Smooth muscle cell (in vitro differentiated cells): ENCODE results near the gene KLHDC8A.

DNA sequence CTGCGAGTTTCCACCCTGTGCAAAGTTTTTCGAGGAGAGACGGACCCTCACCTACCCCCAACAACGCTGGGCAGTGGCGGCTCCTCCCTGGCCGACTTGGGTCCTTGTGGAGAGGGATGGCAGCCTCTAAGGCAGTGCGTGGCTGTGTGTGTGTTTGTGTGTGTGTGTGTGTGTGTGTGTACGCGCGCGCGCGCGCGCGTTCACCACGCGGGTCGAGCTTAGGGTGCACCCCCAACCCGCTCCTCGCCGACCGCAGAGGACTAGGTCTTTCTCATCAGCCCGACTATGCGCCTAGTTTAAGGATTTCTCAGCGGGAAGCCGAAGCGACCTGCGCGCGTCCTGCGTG, 879 bp downstream of the SOX13 start:
- RAMPAGE, long total RNA: no peak

DNA sequence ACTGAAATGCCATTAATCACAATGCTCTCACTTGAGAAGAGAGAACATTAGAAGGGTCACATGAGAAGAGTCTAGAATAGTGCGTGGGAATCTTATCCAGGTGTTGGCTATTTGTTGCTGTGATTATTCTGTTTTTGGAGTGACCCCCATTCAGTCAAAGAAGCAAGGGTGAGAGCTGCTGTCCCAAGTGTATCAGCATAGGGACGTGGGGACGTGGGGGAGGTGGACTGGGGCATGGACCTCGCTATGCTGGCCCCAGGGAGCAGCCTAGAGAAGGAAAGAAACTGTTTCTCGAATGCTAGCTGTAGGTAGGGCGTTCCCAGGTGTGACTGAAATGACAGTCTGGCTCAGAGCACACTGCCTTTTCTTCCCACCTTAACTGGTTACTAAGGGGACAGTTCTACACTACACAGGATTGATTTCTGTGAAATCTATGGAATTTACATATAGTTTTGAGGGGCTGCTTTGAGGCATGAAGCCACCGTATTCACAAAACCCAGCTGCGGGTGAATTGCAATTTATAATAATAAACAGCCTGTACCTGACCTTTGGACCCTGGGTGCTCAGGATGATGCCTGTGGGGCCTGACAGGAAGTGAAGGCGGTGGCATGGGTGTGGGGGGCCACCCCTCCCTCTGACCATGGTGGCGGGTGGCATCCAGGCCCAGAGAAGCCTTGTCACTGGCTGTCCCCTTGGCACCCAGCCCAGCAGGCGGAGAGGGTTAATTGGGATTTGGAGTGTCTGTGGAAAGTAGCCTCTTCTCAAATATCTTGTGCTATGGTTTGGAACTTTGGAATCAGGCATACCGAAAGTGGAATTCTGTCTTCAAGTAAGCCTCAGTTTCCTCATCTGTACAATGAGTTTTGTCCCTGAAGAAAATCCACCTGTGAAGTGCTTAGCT, 20.2 kb downstream of the SOX13 start:
- RAMPAGE, long total RNA: no peak

GRCh38 chr1:204143268-204144058, 8.4 kb downstream of the ETNK2 start:
- RAMPAGE, long total RNA: no peak

GRCh38 chr1:204256485-204256760, 42.6 kb upstream of the GOLT1A start:
- RAMPAGE, long total RNA: no peak

- RAMPAGE, long total RNA: no peak
These were observed 39.3 kb downstream of the PLEKHA6 start for GRCh38 chr1:204320346-204320996.

DNA sequence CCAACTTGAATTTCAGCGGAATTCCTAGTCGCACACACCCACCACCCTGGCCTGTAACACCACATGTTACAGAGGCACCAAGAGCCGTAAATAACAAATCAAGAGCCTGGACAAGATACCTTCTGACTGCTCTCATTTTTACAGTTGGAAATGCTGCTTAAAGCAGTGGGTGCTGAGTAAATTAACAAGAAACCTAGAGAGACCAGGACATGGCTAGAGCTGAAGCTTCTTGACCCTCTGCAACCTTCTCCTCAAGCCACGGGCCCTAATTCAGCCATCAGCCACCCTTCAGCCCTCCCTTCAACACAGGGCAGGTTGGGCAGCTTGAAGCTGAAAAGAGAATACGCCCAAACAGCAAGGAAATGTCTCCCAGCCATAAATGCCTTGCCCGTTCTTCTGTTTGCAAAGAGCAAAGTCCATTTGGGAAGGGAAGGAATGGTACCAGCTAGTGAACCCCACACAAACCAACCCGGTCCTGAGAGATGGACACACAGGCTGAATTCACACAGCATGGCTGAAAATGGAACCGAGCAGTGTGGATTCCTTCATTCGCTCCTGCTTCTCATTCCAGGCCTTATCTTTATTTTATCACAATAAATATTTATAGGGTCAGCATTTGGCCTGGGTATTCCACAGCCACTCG, 11.6 kb downstream of the PLEKHA6 start:
- RAMPAGE, long total RNA: no peak

- RAMPAGE, long total RNA: no peak
These were observed 1.4 kb upstream of the PLEKHA6 start for GRCh38 chr1:204361008-204361685.

DNA sequence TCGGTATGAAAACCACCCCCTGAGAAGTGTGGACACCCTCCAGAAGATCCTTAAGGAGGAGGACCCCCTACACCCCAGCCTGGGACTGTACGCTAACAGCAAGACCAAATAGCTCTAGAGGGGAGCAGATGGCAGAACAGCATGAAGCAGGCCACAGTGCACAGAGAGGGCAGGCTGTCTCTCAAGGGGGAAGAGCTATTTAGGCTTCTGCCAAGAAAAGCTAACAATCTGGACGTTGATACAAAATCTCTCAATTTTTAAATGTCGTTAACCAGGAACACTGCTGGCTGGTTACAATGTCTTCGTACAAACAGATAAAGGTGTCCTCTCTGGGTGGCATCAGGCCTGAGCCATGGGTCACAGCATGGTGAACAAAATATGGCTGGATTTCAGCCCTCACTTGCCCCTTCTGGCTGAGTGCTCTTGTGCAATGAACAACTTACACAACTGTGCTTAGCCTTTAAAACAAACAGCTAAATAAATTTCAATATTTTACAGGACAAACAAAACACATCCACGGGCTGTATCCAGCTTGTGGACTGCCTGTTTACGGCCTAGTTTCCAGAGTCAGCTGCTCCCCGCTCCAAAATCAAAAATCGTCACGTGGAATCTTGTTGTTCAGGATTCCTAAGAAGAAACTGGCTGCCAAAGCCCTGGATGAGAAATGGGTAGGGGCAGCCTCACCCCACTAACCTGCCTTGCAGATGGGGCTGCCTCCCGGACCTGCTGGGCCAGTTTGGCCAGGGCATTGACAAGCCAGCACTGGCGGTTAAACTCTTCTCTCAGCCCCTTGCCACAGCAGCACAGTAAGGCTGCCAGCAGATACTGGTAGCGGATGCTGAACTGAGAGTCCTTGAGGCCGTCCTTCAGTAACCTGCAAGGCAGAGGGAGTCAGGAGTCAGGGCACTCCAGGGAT, 31.4 kb upstream of the PPP1R15B start:
- RAMPAGE, long total RNA: no peak

- RAMPAGE, long total RNA: no peak
These were observed 29.1 kb downstream of the PIK3C2B start for GRCh38 chr1:204465166-204466225.

DNA sequence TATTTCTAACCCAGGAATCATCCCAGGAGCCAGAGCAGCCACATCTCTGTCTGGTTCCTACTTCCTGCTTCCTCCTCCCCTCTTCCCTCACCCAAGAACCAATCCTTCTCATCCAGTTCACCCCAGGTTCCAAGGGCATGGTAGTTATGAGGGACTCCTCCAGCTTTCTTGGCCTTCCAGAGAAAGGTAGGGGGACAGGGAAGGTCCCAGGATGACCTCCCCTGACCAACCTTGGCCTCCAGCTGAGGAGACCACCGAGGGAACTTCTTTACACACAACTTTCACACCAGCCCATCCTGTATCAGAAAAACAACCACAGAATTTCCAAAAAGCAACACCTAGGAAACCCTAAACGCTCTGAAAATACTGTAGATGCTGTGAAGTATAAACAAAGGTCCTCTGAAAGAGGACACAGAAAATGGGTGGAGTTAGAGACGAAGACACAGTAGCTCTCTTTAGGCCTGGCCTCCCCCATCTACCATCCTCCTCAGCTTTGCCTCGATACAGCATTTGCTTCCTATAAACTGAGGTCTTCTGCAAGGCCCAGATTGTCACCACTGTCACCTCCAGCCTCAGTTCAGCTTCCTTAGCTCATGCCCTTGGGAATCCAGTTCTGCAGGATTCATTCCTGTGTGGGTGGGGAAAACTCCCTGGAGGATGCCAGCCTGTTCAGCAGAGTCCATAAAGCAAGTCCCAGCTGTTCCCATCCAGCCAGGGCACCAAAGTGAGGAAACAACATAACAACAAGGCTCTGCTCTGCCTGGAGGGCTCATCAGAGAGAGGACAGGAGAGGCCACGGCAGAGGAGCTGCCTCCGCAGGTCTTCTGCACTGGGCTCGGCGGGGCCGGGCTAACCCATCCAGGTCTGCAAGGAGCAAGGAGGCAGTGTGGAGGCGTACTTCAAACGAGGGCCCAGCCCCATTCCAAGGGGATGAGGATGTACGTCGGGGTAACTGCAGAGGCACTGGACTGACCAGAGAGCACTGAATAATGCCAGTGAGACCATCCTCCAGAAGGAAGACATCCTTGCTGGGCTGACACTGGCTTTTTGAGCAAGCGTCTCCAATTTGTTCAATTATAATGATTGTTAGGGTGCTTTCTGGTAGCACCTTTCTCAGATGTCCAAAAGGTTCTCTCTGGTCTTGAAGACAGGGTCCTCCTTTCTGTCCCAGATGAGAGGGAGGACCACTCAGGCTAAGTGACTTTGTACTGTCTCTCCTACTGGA, 15.0 kb downstream of the PIK3C2B start:
- RAMPAGE, long total RNA: no peak

DNA sequence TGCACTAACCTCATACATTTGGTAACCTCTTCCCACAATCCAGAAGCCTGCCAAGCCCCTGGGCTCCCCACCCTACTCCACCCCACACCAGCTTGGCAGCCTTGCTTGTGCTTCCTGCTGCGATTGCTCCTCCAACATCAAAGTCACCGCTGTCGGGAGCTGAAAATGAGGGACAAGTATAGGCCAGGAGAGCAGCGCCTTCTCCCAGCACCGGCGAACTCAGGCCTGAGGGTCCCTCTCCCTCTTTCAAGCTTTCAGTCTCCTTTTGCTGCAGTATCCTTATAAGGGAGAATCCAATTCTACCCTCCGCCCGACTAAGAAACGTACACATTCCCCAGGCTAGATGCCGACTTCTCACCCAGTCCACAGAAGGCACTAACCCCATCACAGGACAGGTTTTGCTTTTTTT, 1.0 kb downstream of the PIK3C2B start:
- RAMPAGE, long total RNA: no peak

DNA sequence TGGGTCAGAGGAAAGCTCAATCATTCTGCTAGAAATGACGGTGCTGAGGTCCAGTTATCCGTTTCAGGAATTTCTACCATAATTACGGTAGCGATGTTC, 306 bp upstream of the PIK3C2B start:
- RAMPAGE, long total RNA: no peak

- RAMPAGE, long total RNA: no peak
These were observed 661 bp upstream of the PIK3C2B start for GRCh38 chr1:204495161-204495771.

GRCh38 chr1:204528865-204529480, 12.8 kb downstream of the MDM4 start:
- RAMPAGE, long total RNA: no peak

GRCh38 chr1:204550618-204551401, 34.6 kb downstream of the MDM4 start:
- RAMPAGE, long total RNA: no peak

DNA sequence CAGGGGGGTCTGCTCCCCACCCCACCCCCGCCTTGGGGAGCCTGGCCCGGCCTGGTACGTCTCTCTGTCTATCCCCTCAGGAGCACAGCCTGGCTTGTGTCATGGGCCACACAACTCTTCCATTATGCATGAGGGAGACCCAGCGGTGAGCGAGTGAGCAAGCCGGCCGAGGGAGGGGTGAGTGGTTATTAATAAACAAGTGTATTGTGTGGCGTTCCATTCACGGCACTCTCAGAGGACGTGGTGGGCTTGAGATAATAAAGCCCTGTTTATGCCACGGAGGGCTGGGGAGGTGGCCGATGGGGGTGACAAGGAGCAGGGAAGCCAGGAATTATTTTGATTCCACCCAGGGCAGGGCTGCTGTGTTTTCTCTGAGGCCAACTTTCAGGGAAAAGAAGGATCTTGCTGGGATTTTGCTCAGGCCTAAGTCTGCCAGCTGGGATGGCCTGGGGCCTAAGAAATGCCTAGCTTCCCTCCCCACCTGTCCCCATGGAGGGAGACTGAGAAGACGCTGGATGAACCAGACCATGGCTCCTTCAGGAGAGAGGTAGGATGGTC, 42.2 kb downstream of the NFASC start:
- RAMPAGE, long total RNA: no peak

- RAMPAGE, long total RNA: no peak
These were observed 35.9 kb downstream of the DSTYK start for GRCh38 chr1:205175407-205176197.

DNA sequence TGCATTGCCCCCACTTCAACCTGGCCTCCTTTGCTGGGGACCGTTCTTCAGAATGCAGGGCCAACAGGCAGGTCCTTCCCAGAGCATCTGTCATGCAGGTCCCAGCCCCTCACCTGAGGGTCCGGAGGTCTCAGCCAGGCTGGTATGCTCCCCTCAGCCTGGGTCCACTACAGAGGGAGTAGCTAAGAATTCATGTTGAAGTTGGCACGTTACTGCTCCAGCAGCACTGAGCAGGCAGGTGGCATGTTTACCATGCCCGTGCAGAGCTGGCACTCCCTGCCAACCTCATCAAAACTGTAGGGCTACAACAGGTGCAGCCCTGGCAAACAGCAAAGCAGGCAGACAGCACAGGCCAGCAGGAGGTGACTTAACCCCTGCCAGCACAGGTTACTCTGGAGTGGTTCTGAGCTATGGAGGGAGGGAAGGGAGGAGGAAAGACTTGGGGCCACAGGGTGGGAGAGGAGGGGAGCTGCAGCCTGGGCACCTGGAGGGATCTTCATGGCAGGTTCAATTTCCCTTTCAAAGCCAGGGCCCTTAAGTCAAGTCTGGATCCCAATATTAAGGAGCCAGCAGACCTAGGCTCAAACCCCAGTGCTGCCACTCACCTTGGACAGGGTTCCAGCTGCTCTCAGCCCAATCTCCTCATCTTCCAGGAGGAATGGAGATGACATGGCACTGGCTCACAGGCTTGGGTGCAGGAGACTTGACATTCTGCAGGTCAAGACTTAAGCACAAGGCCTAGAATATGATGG, 46.3 kb downstream of the NUAK2 start:
- RAMPAGE, long total RNA: no peak

DNA sequence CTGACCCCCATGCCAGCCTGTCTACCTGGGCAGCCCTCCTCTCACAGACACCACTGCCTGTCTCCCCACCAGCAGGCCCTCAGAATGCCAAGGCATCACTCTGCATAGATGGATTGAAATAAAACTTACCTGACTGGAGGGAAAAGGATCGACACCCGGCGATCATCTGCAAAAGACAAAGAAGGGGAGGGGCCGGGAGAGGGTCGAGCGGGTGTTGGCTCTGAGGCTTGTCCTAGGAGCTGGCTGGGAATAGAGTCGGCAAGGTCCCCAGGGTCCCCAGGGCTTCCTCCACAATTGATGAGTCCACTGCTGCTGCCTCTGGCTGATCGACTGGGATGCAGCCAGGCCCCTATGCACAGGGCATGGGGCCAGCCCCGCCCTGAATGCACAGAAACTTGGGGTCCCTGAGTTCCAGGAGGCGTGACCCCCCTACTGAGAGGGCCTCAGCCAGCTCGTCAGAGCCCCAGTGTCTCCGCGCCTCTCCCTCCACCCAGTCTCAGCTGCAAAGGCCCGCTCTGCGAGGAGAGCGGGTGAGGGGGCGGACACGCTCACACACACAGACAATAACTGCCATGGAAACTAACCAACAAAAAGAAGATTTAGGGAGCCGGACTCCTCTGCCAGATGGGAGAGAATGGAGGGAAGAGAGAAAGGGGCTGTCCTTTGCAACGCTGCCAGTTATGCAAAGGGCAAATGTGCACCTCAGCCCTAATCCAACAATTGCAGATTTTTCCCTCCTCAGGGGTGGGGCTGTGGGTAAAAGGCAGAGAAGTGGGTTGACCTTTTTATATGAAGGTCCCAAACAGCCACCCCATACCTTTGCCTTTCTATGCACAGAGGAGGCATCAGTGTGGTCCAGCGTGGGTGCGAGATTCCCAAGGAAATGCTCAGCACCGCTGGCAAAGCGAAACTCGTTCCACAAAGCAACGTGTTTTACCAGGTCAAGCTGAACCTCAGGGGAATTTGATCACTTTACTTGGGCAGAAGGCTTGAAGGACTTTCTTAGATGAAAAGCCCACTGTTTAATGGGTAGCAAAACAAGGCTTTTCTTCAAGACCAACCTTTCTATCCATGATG, at the start of gene KLHDC8A:
Gene KLHDC8A, minus strand, starts transcription at position 519 of the 1,077 bp plus-strand sequence.
- RAMPAGE, long total RNA: no peak

DNA sequence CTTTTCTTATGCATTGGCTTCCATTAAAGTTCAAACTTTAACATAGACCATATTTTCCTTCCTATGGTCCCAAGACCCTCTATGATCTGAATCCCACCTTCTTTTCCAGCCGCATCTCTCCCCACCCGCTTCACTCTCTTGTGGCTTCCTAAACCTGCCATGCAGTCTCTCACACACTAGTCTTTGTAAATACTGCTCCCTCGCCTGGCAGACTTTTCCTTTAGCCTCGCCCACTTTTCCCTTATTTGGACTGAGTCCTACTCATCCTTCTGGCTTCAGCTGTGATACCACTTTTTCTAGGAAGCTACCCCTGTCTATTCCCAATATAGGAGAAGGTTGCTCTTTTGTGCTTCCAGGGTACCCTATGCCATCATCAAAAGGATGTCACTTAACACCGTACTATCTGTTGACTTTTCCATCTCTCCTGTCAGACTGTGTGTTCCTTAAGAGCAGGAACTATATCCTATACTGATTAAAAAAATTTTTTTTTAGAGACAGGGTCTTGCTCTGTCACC, 19.5 kb upstream of the KLHDC8A start:
- RAMPAGE, long total RNA: no peak